Bronchial epithelial cell (primary cell): ENCODE results near the genes RAB3IP, CNOT2 and KRR1.

GRCh38 chr12:69589975-69590453 is 4.8 kb downstream of the CCT2 start:
- RRBS, 2 experiments, result no CpG with 5 or more reads among the region's 5 CpGs

DNA sequence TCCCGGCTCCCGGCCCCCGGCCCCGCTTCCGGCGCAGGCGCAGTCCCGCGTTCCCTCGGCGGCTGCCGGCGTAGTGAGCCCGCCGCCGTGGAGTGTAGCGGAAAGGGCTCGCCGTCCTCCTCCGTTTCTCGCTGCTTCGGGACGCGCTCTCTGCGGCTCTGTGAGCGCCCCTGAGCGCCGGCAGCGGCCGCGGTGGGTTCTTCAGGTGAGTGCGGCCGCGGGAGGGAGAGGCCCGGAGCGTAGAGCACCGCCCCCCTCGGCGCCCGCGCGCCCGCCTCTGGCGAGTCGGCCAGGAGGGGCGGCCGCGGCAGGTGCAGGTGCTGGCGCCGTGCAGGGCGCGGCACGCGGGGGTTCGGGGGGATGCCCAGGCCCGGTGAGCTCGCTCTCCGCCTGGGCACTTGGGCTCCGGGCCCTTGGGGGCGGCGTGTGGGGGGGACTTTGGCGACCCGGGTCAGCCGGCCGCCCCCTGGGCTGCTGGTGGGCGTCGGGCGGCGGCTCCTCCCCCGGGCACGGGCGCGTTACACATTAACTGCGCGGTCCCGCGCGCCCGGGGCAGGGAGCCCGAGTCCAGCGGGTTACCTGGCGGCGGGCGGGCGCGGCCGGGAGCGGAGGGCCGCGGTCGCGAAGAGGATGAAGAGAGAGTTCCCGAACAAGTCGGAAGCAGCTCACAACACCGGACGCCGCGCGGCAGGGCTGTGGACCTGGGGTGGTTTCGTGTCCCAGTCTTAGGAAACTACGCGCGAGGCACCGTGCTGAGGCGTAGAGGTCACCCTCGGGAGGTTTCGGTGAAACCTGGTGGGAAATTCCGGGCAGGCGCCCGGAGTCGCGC is at the start of gene RAB3IP:
Gene RAB3IP, plus strand, starts transcription at position 34 of the 829 bp plus-strand sequence.
- RRBS, 2 experiments, result under 1 to 1% methylated on average over 55 to 64 of the region's 112 CpGs

DNA sequence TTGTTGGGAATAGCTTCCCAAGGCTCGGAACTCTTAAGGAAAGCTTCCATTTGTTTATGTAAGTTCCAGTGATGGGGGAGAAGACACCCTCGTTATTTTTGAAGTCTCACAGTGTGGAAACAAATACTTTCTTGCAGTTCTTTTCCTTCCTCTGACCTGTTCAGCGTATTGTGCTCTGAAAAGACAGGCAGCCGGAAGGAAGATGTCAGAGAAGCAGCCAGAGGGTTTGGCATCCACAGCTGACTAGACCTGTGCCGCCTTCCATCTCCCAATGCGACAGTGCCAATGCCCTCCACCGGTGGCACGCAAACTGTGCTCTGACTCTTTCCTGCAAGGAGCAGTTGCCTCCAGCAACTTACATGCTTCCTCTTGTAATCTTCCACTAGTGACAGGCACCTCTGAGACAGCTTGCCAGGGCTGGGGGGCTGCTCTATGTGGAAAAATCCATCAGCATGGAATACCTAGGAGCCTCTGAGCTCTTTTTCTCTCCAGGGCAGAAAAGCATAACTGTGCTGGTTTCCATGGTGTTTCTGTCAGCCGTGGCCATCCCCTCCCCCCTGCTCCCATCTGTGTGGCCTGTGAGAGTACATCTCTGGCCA is 110.5 kb downstream of the MYRFL start:
- RRBS, 2 experiments, result 18 to 28% methylated on average over 3 of the region's 9 CpGs

GRCh38 chr12:70243144-70243526 is at the start of gene CNOT2:
Gene CNOT2 (plus strand): TSS chr12:70243433.
- RRBS, 2 experiments, result no CpG with 5 or more reads among the region's 40 CpGs

DNA sequence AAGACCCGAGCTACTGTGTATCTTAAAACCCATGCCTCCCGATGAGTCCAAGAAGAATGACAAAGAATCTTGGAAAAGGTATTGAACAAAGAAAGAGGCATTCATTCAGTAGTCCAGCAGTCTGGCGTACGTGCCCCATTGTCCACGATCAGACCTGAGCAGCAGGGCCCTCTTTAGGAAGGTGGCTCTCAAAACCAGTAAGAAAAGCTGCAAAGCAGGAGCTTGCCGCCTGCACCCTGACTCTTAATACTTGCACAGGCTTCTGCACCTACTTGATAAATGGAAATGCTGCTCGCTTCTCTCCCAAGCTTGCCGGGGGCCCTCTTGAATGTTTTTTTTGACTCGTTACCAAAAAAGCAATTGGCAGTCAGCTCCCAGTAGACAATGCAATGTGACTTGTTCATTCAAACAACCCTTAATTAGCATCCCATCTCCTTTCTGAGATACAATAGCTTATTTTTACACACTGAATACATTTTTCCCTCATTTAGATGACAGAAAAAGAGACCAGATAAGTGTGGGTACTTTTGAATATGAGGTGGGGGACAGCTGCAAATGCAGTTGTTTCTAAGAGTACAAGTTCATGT is 27.2 kb upstream of the PTPRB start:
- RRBS, 2 experiments, result no CpG with 5 or more reads among the region's 9 CpGs

- RRBS, 2 experiments, result no CpG with 5 or more reads among the region's 3 CpGs
Observed at GRCh38 chr12:70756106-70756660, 119.0 kb upstream of the PTPRB start.

DNA sequence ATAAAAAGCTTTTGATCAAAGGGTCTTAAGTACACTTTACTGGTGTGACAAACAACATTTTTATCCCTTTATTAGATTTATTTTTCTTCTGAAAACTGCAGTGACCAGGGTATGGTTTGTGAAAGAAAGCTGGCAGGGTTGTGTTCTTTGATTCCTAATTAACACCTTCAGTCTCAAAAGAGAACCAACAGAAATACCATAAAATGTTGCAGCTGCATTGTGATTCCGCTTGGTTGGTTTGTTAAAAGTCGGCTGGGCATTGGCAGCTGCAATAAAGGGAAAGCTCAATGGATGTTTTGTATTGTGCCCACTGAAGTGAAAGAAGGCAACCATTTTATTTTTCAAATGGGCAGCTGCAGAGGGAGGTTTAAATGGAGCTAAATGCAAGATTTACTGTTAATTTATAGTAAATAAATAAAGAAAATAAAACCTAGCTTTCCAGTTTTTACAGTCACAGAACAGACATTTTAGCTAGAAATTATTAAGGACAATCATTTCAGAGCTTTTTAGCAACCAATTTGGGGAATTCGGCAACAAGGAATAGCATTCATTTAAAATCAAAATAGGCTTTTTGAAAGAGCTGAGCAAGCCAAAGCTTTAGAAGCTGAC is 16.8 kb downstream of the LGR5 start:
- RRBS, 2 experiments, result no CpG with 5 or more reads among the region's 3 CpGs

DNA sequence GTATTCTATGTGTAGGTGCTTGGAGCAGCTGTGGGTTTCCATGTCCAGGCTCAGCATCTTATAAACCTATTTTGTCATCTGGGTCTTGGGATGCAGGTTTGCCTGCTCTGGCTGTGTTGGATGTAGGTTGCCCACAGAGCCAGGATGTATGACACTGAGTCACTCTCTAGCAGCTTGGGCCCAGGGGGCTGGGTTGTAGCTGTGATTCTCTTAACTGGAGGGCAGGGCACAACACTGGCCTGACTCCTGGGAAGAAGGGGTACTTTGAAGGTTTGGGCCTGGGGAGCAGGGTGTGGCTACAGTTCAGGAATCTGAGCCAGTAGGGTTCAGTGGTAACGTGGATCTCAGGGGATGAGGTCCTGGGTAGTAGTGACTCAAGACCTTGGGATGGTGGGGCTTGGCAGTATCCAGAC is 25.6 kb downstream of the TBC1D15 start:
- RRBS, 2 experiments, result no CpG with 5 or more reads among the region's 1 CpG

- RRBS, 2 experiments, result no CpG with 5 or more reads among the region's 1 CpG
Observed at GRCh38 chr12:72277489-72277788, 5.3 kb downstream of the TRHDE start.

DNA sequence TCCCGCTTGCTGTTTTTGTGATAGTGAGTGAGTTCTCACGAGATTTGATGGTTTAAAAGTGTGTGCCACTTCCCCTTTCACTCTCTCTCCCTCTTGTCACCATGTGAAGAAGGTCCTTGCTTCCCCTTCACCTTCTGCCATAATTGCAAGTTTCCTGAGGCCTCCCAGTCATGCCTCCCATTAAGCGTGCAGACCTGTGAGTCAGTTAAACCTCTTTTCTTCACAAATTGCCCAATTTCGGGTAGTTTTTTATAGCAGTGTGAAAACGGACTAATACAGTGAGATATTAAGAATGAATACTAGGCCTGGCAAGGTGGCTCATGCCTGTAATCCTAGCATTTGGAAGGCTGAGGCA is 2.0 kb upstream of the ATXN7L3B start:
- RRBS, 2 experiments, result no CpG with 5 or more reads among the region's 5 CpGs

DNA sequence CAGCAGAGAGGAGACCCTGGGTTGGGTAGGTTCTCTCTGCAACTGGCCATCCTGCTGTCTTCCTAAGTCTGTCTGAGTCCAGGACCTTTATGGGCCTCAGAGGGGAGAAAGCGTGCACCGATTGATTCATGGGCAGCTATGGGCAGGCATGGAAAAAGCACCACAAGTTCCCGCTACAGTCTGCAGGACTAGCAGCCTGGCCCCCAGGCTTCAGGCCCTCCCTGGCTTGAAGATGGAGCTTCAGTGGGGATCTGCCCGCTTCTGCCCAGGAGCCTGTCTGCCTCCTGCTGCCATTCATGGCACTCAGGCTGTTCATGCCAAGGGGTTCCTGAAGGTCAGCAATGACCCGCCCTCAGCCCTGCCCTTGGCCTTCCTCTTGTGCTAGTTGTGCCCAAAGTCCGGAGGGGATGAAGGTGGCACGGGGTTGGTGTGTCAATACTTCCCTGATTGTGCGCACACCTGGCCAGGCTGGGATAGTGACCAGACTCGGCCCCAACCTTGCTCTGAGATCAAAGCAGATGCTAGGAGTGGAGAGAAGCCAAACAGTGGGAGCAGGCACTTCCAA is 224.1 kb downstream of the KCNC2 start:
- RRBS, 2 experiments, result no CpG with 5 or more reads among the region's 9 CpGs

- RRBS, 2 experiments, result 1 to 2% methylated on average over 6 of the region's 51 CpGs
Observed at GRCh38 chr12:75510806-75511997, at the start of gene KRR1. Gene KRR1 (minus strand): TSS chr12:75511609.

GRCh38 chr12:75706717-75707239 is 195.4 kb upstream of the KRR1 start:
- RRBS, 2 experiments, result no CpG with 5 or more reads among the region's 4 CpGs

DNA sequence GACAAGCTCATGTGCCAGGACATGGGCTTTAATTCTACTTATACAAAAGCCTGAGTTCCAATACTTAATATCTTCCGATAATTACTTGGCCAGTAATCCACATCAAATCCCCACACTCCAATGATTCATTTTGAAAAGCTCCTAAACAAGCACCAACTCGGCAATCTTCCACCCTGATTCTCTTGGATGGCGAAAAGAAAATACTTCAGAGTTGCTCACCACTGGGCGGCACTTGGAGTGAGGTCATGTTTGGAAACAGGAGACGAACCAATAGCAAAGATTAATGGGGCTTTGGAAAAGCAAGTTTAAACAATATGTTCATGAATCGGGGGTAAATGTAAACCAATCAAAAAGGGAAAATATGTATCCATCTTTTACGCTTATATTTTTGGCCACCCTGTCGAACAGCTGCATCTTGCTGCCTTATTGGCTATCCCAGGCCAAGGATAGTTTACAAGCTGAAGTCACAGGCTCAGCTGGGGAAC is 263.7 kb downstream of the NAP1L1 start:
- RRBS, 2 experiments, result no CpG with 5 or more reads among the region's 8 CpGs

- RRBS, 2 experiments, result no CpG with 5 or more reads among the region's 29 CpGs
Observed at GRCh38 chr12:76029766-76030440, 54.6 kb downstream of the NAP1L1 start.

DNA sequence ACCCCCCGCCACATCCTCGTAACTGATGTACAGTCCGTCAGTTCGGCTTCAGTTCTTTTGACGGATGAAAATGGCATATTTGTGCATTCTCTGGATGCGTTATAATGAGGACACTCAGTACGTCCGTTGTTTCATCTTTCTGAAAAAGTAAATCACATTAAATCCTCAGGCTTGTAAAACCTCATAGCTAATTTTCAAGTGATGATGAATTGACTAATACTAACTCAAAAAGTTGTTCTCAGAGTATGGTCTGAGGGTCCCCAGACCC is 756 bp upstream of the NAP1L1 start:
- RRBS, 2 experiments, result no CpG with 5 or more reads among the region's 8 CpGs

DNA sequence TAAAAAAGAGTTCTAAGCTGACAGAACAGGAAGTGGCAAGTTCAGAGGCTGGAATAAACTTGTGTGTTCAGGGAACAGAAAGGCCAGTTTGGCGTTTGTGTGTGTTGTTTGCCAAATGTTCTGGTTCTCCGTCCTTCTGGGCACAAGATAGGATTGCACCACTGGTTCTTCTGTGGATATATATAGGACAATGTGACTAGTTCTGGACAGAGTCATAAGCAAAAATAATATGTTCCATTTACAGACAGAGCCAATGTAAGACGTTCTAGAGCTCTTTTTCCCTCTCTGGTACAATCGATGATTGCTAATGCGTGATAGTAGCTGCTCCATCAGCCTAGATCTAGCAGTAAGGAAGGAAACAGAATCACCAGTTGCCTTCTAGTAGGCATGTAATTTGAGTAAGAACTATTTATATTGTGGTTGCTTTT is 7.4 kb downstream of the BBS10 start:
- RRBS, 2 experiments, result no CpG with 5 or more reads among the region's 5 CpGs

GRCh38 chr12:76373606-76374463 is 25.6 kb upstream of the BBS10 start:
- RRBS, 2 experiments, result no CpG with 5 or more reads among the region's 3 CpGs

DNA sequence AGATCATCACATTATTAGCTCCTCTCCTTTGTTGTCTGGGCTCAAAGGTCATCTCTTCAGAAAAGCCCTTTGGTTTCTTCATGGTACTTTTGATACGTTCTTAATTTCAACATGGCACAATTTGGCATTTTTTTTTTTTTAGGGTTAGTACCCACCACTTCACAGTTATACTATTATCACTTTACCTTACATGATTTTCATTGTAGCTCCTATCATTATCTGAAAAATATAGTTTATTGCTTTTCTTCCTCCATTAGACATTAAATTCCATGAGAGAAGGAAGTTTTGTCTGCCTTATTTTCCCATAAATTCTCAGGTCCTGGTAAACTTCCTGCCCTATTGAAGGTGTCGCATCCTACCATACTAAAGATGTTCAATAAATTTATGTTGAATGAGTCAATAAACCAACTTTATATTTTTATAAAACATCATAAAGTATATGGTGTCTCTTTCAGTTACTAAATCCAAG is 104.7 kb upstream of the BBS10 start:
- RRBS, 2 experiments, result no CpG with 5 or more reads among the region's 2 CpGs